Natural killer cell (primary cell): ENCODE data around the genes GPR89B, PPIAL4G, FCGR1A and H2AC19.

DNA sequence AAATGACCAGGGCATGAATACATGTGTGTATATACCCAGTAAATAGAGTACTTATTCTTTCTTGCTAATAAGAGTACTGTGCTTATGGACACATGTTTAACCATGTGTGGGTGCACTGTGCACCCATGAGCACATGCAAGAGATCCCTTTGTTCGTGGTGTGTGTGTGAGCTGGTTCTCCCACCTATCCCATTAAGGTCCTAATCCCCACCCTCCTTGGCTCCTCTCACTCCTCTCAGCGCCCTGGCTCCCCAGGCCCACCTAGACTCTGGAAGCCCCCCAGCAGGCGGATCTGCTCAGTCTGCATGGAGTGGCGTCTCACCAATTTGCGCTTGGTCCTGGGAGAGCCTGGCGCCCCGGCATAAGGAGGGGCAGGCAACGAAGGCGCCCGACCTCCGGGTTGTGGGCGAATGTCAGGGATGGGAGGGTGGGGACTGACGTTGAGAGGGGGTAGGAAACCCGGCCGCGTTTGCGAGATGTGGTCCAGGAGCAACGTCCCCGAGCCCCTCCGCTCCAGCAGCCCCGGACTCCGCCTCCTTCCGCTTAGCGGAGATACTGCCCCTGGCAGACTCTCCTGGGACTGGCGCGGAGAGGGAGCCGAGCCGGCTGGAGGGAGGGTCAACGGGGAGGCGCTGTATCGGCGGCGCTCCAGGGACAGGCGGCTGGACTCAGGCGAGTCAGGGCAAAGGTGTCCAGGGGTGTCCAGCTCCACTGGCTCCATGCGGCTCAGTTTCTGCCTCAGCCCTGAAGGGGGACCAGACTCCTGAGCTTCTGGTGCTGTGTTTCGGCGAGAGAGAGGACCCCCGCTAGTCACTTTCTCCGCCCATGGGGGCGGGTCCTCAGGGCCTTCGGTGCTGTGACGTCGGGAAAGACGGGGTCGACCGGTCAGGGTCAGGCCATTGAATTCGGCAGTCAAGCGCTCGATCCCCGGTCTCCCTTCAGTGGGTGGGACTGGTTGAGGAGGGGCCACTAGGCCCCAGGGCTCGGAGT, 2.5 kb upstream of the LIX1L start:
- PRO-cap = bidirectional peak, plus-strand start at position 590 of the sequence, minus-strand start at position 488 of the sequence

DNA sequence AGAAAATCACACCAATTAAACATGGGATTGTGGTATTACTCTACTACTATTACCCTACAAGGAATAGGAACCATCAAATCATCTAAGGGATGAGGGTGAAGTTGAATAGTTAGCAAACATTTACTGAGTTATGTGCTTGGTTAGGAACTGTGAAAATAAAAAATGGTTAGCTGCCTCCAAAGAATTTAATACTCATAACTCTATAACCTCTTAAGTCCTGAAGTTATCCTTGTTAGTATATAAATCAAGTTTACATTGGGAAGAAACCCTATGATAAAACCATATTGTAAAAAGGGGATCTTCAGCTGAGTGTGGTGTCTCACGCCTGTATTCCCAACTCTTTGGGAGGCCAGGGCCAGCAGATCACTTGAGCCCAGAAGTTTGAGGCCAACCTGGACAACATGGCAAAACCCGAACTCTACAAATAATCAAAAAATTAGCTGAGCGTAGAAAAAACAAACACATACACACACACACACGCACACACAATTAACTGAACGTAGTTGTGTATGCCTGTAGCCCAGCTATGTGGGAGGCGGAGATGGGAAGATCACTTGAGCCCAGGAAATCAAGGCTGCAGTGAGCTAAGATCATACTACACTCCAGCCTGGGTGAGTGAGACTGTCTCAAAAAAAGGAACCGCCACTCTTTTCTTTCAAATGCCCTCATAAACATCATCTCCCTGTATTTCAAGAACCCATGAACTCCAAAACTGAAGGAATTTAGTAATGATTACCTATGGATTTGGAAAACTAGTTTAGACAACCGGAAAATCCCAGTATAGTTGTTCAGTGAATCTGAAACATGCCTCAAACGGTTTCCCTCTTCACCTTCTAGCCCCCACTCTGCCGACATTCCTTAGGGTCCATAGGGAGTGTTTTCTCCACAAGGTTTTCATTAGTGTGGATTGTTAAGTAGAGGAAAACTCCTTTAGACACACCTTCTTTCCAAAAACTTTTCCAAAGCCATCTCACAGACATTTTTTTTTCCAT, 4.6 kb downstream of the TXNIP start:
- PRO-cap = no peak

DNA sequence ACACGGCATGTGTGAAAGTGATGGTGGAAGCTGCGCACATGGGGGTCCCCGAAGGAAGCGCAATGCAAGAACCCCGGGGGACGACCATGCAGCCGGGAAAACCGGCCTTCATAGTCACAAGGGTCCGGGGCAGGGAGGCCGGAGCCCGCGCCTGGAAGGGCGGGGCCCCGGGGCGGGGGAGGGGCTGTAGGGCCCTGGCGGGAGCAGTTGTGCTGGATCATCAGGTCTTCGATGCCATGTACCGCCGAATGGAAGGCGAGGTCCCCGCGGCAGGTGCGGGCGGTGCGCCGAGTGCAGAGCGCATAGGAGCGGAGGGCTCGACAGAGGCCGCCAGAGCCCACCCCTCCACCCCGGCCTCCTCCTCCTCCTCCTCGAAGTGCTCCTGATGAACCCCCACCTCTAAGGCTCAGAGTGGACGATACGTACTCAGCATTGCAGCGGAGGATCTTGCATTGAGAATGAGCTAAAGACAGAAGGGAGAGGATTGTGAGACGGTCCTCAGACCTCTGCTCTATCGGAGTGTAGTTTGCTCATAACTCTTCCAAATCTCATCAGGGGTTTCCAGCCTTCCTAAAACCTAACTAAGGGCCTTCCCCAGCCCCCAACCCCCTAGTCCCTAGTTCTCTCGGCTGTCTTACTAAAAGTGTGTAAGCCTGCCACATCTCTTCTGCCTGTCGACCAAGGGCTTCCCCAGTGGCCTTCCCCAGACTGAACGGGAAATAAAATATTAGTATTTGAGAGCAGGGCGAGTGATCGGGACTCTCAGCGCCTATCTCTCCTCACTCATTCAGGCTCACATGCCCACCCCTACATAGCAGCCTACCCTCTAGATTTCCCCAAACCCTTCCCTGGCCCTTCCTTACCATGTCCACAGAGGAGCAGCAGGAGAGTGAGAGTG, 2.0 kb downstream of the HJV start:
- PRO-cap = no peak

DNA sequence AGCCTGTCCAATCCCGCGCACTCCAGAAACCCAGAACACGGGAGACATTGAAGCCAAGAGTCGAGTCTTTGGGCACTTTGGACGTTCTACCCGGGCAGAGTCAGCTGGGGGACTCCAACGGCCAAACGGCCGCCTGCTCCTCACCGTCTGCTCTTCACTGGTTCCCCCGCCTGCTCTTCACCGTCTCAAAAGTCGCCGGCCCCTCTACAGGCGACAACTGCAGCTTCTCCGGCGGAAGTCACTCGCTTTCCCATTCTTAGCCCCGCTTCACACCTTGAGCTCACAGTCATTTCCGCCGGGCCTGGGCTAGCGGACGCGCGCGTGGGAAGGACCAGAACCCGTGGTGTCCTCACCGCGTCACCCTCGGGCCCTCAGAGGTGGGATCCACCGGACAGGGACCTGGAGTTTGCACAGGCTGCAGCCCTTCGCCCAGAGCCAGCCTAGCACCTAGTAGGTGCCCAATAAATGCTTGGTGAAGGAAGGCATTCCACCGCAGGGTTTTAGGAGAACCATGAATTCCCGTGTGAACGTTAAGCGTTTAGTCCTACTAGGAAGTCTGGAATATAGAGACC, 27.9 kb upstream of the HJV start:
- PRO-cap = bidirectional peak, plus-strand start at position 284 of the sequence, minus-strand start at position 159 of the sequence

GRCh38 chr1:146376725-146377527, 32.4 kb upstream of the PPIAL4H start:
- PRO-cap = unidirectional peak, plus-strand start at chr1:146376807; bidirectional peak, plus-strand start at chr1:146376984, minus-strand start at chr1:146376980; bidirectional peak, plus-strand start at chr1:146377059, minus-strand start at chr1:146377056; bidirectional peak, plus-strand start at chr1:146377110, minus-strand start at chr1:146377109

- PRO-cap = bidirectional peak, plus-strand start at chr1:146387226, minus-strand start at chr1:146387022; unidirectional peak, plus-strand start at chr1:146387483
Observed at GRCh38 chr1:146386925-146387781, 42.6 kb upstream of the PPIAL4H start.

DNA sequence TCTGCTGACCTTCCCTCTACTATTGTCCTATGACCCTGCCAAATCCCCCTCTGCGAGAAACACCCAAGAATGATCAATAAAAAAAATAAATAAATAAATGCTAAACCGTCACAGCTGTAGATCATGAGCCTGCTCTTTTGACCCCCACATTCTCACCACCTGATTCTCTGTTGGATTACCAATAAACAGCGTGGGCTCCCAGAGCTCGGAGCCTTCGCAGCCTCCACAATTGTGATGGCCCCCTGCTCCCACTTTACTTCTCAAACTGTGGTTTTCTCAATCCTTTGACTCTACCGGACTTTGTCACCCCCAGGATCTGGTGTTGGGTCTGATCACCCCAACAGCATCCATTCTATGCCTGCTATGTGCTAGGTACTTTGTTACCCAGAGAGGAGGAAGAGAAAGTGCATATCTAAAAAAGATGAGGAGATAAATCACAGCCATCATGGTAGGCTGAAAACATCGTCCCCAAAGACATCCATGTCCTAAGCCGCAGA, 8.4 kb upstream of the CHD1L start:
- PRO-cap = no peak

- PRO-cap = no peak
Observed at GRCh38 chr1:147504532-147505418, 36.5 kb upstream of the BCL9 start.

DNA sequence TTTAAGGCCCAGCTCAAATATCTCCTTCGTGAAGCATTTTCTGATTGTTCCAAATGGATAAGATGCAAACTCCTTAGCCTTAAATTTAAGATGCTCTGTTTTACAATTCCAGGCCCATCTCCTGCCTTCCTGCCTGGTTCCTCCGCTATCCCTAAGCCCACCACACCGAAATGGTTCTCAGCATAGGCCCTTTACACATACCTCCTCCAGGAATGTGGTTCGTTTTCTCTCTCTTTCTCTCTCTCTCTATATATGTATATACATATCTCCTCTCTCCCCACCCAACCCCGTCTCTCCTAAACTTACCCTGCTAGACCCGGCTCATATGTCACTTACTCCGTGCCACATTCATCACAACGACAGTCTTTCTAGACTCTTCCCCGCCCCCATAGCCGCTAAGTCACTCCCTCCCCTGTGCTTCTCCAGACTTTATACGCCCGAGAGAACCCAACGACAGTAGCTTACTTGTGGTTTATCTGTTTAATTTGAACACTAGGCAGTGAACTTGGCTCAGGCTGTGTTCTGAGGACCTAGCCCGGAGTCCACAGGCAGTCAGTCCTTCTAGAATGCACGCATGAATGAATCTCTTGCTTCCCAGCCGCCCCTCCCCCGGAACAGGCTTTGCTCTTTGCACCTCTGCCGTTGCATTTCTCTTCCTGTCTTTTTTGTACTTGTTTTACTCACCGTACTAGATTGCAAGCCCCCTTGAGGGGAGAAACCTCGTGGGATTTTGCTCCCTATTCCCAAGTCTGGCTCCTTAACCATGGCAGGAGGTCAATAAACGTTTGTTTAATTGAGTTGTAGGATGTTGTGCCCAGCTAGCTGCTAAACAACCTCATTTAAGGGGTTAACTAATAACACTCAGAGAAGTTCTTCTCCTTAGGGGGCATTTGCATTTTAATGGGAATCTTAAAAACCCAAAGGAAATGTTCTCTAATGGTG, 45.8 kb downstream of the BCL9 start:
- PRO-cap = no peak

DNA sequence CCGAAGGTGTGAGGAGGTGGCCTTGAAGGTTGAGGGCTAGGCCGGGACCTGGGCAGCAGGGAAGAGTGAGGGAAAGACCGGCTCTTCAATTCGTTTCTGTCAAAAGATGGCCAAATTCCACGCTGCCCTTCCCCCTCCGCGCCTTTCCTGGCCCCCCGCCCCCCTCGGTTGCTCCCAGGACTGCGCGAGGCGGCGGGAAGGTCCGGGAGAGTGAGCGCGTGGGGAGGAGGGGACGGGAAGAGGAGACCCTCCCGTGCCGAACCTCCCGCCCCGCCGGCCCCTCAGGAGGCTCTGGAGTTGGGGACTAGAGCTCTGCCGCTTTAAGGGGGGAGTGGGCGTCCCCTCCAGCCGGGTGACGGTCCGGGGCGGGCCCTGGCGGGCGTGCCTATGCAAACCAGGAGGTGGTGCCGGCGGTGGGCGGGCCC, 58.0 kb downstream of the BCL9 start:
- PRO-cap = bidirectional peak, plus-strand start outside the sequence, minus-strand start at position 278 of the sequence

GRCh38 chr1:147928196-147928942, at the start of gene GPR89B:
Gene GPR89B, plus strand, starts transcription at chr1:147928420.
- PRO-cap = unidirectional peak, plus-strand start at chr1:147928393; unidirectional peak, plus-strand start at chr1:147928451

DNA sequence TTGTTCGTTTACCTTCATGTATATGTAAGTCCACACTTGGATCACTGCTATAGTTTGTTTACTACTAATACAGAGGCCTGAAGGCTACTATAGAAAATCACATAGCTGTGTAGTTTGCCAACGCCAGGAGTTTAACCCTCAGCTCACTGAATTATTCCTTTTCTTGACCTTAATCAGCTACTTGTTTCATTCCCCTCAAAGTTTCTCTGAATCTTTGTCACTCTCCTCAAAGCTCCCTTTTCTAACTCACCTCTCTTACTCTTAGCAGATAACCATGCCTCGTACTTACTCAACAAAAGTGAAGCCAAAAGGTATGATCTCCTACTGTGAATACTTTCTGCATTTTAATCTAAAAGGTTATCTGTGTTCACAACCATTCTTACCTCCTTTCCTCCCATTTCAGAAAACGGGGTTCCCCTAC, 4.1 kb downstream of the GPR89B start:
- PRO-cap = no peak

DNA sequence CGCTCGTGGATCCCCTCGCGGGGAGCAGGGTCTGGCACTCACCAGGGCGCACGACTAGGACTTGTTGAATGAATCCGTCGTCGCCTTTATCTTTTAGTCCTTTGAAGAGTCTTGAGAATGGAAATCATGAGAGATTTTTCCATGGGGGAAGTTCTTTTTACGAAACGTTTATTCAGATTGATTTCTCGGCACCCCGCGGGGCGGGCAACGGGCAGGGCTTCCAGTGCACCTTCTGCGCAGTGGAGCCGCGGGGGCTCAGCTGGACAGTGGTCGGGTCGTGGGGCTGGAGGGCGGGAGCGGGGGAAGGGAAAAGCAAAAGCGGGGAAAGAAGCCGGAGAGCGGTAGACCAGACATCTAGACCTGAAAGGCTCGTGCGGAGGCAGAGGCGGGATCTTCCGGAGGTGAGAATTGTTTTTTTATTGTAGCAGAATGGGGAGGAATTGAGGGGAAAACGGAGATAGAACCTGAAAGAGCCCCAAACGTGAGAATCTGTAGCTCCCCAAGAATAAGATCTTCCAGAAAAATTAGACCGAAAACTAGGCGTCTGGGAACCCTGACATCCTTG, 102.9 kb downstream of the NBPF11 start:
- PRO-cap = no peak

GRCh38 chr1:148262887-148263379, 110.9 kb upstream of the NBPF11 start:
- PRO-cap = no peak

- PRO-cap = no peak
Observed at GRCh38 chr1:148264520-148265702, 112.8 kb upstream of the NBPF11 start.

GRCh38 chr1:148307653-148307905, 155.5 kb upstream of the NBPF11 start:
- PRO-cap = no peak

- PRO-cap = no peak
Observed at GRCh38 chr1:148483099-148483349, at the start of gene PPIAL4G. Gene PPIAL4G, minus strand, starts transcription at chr1:148483302.

DNA sequence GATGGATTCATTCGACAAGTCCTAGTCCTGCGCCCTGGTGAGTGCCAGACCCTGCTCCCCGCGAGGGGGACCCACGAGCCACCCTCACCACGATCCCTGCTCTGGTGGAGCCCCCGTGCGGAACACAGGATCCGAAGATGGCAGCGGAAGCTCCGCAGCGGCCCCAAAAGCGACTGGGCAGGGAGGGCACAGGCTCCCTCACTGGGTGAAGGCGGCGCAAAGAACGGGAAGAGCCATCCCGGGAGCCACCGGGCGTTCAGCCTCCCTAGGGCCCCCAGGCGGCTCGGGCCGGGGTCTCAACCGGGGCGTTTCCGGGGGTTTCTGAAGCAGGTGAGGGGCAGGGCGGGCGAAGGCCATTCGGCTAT, 45.6 kb upstream of the PPIAL4G start:
- PRO-cap = no peak

GRCh38 chr1:149782529-149782922, at the start of gene FCGR1A:
Gene FCGR1A, plus strand, starts transcription at chr1:149782694.
- PRO-cap = no peak

- PRO-cap = unidirectional peak, plus-strand start at chr1:149851062
Observed at GRCh38 chr1:149850470-149851338, at the start of gene H2AC19. Gene H2AC19, plus strand, starts transcription at chr1:149851061.